HT-29 (cell line): ENCODE results near the gene PLA2G4A.

- RAMPAGE, long total RNA: no peak
These were observed 72.3 kb downstream of the RGL1 start for GRCh38 chr1:183876991-183877750.

DNA sequence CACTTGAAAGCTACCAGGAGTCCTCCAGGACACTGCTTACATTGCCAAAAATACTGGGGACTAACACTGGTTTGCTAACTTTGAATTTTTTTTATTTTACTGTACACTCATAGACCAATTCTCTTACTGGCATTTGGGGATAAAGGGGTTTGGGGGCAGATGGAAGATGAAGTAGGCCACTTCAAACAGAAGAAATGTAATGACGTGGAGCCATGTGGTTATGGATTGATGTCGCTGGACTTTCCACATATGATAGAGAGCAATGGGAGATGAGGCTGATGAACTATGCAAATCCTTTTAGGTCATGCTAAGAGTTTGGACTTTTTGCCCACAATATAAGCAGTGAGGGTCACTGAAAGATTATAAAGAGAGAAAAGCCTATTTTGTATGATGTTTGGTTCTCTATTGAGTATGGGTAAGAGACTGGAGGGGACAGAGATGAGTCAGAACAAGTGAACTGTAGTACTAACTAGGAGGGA lies 9.1 kb downstream of the C1orf21 start:
- RAMPAGE, long total RNA: no peak

DNA sequence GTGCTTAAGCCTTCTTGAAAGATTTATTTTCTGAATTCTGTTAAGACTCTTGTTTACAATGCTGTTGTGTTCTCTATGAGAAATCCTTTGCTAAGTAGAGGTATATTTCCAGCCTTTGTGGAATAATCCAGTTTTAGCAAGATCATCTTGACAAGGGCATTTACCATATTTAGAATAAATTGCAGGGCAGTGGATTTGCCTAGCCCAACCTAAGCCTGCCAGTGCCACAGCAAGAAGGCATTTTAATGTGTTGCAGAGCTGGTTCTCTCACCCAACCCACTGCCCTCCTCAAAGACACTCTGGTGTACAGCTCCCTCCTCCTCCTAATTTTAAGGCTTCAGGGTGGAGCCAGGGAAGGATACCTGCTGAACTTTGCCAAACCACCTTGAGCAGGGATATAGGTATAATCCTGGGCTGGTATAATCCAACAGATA lies 174.1 kb downstream of the C1orf21 start:
- RAMPAGE, long total RNA: no peak

GRCh38 chr1:184610795-184611704 lies 143.6 kb downstream of the EDEM3 start:
- RAMPAGE, long total RNA: no peak

DNA sequence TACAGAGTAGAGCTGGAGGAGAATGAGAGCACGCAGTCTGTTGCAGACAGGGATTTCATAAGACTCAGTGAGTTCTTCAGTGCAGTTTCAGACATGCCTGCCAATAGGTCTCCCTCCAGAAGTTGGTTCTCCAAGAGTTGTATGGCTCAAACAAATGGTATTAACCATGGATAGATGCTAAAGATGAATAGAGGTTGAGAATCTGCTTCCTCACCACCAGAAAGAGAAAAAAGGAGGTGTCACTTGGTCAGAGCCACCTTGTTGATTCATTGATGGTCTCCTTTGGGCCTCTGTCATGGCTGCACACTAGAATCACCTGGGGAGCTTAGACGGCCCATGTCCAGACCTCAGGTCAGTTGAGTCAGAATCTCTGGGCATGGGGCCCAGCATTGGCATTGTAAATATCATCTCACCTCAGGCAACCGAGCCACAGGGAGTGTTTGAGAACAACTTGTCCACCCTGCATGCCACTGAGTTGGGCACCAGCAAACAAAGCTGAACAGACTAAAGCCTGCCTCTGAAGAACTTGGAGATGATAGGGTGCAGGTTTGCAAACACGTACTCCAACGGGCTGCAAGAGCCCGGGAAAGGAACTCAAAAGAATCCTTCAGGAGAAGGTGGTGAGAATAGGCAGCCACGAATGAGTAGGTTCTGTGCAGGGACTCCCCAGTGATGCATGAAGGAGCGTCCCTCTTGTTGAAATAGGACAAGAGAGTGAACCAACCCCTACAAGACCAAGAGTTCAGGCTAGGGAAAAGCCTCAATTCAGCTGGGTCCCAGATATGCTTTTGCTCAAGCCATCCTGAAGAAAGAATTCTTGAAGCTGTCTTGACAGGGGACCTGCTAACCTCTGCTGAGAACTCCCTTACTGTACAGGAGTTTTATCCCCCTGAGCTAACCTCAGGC lies 121.8 kb downstream of the EDEM3 start:
- RAMPAGE, long total RNA: no peak

DNA sequence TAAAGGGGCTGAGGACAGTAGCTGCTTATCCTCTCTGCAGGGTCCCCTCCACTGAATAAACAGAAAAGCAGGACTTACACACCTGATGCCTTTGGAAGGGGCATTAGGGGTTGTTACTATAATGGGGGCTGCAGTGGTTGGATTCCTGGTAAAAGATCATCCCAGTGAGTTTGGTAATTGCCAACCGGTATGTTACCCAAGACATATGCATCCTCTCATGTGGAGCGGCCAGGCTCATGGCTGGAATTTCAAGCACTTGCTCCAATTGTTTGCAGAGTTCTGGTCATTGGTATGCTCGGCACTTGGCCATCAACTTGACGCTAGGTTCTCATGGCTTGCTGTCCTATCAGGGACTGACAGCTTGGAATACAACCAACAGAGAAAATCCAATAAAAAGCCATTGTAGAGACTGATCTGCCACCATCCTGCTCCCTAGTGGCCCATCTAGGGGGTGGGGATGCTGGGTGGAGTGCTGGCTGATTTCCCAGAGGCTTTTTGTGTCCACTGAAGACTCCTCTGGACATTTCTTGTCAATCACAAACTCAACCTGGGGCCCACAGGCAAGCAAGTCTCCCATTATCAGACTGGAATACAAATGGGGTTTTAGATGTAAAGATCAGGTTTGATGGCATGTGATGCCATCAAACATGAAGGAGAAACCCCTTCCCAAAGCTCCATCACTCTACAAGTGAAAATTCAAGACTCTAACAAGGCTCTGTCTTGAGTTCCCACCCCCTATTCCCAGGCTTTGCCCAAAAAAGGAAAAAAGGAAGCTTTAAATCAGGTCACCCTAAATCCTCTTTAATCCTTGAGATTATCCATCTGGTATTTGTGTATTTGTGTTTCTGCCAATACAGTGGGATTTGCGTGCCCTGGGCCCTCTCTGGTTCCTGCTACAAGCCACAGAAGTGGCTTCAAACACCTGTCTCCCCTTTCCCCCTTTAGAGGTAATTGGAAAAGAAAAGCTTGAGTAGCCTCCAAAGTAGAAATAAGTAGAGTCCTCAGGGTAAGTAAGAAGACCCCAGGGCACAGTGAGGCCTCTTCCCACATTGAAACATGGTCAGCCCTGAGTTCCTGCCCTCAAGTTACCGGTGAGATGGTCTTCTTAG lies 120.6 kb downstream of the EDEM3 start:
- RAMPAGE, long total RNA: no peak

DNA sequence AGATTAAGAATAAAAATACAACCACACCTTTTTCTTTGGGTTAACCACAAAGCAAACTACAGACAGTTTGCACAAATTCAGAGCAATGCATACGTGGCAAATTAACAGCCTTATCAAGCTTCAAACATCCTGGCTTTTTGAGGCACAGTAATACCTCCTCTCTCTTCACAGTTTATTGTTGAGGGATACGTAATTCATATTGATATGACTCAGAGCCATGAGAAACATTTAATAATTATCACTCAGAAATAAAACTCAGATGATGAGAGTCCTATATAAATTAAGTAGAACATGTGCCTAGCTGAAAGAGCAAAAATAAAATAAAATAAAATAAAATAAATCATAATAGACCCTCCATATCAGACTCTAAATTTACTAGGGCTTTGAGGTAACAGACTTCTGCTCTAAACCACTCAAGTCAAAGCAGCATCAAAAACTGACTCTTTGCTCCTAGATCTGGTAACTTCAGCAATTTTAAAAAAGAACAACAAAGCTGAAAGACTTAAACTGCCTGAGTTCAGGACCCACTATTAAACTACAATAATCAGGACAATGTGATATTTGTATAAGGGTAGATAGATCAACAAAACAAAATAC lies 11.4 kb downstream of the EDEM3 start:
- RAMPAGE, long total RNA: no peak

GRCh38 chr1:184929911-184930390 lies 44.4 kb downstream of the NIBAN1 start:
- RAMPAGE, long total RNA: no peak

DNA sequence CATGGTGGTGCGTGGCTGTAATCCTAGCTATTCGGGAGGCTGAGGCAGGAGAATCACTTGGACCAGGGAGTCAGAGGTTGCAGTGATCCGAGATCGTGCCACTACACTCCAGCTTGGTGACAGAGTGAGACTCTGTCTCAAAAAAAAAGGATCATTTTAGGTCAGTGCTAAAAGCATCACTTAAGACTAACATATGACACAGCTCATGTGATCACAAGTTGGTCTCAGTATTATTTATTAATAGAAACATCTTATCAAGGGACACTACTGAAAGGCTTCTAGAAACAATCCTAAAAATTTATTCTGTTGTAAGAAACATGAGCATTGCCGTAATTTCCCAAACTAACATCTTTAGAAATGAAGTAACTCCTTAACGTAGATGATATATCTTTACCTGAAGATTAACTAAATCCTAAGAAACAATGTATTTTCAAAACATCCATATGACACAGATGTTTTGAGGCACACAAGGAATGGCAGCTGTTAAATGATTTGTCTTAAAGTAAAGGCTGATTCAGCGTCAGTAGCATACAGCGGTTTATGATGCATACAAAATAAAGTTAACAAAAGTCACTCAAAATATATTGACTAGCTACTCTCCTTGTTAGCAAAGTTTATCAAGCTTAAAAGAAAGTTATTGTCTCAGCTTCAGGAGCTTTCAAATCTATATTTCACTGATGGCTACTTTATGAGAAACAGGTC lies 2.6 kb downstream of the NIBAN1 start:
- RAMPAGE, long total RNA: no peak

DNA sequence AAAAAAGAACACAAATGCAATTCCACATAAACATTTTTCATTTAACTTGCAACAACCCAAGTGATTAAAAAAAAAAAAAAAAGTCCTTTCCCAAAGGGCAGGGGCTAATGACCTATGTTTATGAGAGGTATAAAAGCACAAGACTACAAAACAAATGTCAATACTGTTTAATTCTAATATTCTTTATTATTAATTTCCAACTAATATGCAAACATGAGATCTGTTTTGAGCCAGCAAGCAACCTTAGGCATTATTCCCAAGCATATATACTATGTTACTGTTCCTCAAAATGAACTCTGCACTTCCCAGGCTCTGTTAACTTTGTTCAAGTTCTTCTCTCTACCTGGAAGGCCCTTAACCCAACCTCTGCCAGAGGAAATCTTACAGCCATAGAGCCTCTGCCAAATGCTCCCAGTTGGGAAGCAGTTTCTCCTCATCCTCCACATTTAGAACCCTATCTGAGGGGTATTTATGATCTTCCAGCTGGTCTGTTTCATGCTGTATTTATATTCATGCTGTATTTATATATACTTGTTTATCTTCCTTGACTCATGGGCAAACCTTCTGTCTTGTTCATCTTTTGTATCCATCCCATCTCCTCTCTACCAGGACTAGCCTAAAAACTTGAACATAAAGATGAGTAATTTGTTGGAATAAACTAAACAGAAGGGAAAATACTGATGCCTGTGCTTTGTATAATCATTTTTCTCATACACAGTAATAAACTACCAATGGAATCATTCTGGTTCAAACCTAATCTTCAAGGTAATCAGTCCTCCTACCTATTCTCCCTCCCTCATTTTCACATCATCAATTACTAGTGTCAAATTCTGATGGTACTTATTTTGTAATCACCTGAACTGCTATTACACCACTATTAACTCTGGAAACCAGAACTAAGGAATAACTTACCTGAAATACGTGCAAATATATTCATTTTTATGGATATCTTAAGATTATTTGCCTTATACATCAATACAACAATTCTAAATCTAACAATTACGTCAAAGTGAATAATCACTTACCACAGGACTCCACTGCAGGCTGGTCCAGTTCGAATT lies 5.3 kb downstream of the IVNS1ABP start:
- RAMPAGE, long total RNA: no peak

DNA sequence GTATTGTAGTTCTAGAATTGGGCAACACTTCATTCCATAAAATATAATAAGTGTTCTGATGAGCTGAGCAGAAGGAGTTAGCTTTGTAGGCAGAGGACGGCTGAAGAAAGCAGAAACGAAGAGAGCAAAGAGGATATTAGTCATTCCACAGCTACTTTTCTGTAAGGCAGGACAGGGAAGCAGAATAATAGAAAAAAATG lies 20.2 kb upstream of the IVNS1ABP start:
- RAMPAGE, long total RNA: no peak

DNA sequence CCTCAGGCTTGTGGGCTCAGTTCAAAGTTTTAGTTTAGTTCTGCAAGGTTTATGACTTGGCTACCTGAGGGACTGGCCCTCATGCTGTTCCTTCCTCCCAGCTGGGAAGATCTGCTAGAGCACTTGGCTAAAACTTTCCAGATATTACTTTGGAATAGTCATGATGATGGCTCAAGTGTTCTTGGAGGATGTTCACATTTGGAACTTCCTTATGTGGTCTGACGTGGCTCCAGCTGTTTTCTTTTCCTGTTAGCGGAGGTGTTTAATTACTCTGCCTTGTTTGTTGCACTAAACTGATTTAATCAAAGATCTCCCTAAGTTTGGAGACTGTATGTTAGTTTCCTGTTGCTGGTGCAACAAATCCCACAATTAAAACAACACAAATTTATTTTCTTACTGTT lies 110.3 kb upstream of the IVNS1ABP start:
- RAMPAGE, long total RNA: no peak

DNA sequence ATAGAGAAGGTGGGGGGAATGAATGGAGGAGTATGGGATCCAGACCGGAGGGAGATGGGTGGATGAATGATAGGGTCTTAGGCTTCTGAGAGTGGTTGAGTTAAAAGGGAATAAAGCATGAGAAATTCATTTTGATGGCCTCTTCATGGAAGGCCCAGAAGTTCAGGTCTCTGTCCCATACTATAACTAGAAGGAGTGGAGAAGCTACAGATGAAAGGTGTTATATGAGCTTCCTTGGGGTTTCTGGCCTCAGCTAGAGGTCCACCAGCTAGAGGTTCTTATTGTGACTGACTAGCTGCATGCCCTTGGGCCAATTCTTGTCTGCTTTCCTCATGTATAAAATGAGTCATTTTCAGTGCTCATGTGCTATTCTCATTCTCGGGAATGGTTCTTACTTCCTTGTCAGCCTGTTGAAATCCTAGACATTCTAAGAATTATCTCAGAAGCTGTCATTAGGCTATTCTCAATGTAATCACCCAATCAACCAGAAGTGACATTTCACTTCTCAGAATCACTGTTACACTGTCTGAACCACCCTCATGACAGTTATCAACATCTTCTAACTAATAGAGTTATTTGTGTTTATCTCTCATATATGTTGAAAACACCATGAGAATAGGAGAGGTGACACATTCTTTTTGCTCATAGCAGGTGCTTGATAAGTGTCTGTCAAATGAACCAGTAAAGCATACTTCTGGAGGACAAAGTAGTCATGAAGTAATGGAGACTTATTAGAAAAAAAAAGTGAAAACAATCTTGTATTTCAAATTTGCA lies 122.7 kb upstream of the IVNS1ABP start:
- RAMPAGE, long total RNA: no peak

- RAMPAGE, long total RNA: no peak
These were observed 55.3 kb upstream of the HMCN1 start for GRCh38 chr1:185678894-185679365.

DNA sequence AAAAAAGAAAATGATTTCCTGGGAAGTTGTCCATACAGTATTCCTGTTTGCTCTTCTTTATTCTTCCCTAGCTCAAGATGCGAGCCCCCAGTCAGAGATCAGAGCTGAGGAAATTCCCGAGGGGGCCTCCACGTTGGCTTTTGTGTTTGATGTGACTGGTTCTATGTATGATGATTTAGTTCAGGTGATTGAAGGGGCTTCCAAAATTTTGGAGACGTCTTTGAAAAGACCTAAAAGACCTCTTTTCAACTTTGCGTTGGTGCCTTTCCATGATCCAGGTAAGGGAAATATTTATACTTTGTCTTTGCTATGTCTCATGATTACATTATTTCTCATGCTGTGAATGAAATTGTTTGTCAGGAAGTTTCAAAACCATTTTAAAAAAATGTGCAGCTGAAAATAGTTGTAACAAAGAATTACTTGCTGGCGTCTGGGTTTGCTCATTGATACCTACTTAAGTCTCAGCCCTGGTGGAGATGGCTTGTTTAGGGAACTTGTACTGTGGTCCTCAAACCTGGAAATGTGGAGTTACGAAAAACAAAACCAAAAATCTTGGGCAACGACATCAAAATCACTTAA lies 668 bp downstream of the HMCN1 start:
- RAMPAGE, long total RNA: no peak

DNA sequence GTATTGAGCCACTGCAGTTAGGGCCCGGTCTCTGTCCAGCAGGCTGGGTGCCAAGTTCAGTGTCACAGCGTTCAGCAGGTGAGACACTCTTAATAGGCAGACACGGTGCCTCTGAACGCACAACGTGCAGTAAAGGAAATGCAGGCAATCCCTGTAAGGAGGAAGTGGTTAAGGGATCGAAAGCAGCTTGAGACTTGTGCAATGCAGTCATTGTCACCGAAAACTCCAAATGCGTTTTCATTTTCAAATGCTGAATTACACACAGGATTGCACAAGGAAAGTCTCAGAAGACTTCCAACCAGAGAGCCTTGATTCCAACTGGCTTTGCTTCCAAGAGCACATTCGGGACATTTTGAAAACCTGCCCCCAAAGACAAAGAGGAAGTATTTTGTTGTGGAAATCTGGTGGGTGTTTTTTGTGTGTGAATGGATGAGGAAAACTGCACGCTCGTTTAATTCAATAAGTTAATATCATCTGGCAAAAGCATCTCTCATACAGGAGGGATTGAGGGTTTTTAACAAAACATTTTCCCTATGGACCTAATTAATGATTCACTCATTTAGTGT lies 61.7 kb downstream of the PTGS2 start:
- RAMPAGE, long total RNA: no peak

DNA sequence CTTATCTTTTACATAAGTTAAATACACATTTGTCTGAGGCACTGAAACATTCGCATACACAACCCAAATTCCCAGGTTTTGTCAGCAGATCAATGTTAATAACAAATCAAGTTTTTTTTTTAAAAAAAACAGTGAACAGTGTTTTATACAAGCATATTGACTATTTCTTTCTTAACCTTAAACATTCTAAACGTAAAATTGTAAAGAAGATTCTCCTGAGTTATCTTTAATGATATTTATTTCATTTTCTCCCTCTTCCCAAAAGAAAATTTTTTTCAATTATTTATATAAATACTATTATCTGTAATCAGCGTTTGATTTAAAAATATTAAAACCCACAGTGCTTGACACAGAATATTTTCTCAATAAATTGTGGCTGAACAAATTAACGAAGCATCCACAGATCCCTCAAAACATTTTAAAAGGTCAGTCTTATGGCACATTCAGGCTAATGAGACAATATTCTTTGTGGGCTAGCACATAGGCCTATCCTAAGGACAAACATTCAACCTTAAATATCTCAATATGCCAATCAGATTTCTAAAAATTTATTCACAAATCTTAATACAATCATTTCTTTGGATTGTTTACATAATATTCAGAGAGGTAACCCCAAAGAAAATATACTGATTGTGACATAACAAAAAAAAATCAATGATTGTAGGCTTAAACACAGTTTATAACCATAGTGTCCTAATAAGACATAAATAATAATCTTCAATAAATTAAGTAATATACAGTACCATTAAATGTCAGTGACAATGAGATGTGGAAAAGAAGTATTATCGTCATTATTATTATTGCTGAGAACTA lies 8.1 kb downstream of the PTGS2 start:
- RAMPAGE, long total RNA: no peak

GRCh38 chr1:186828638-186829170 lies at the start of gene PLA2G4A:
TSS of gene PLA2G4A (plus strand) at chr1:186828949.
- RAMPAGE, long total RNA: start-site peak on the plus strand at chr1:186828948-186829009, 39 and 155 reads in 2 replicates

GRCh38 chr1:186983306-186983616 lies 154.5 kb downstream of the PLA2G4A start:
- RAMPAGE, long total RNA: no peak

DNA sequence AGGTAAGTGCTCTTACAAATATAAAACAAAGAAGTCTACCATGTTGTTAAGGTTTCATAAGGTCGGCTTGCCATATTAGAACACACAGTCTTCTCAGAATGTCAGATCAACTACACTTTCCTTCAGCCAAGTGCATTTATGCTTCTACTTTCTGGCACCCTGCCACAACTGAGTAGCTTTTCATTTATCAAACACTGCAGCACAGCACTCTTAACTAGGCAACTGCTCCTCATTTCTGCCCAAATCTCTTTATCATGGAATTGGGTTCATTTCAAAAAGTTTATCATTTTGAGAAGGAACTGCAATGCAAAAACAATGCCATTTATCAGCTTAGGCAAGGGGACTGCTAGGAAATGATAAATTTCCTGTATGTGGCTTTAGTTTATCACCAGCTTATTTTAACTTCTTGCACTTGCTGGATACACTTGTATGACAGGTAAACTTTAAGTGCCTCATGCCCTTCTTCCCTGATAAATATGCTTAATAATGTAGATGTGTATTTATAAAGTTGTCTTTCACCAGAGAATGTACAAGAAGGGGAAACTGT lies 334.5 kb upstream of the RGS18 start:
- RAMPAGE, long total RNA: no peak